Vein endothelial cell (primary cell): ENCODE measurements around the gene DAZL.

DNA sequence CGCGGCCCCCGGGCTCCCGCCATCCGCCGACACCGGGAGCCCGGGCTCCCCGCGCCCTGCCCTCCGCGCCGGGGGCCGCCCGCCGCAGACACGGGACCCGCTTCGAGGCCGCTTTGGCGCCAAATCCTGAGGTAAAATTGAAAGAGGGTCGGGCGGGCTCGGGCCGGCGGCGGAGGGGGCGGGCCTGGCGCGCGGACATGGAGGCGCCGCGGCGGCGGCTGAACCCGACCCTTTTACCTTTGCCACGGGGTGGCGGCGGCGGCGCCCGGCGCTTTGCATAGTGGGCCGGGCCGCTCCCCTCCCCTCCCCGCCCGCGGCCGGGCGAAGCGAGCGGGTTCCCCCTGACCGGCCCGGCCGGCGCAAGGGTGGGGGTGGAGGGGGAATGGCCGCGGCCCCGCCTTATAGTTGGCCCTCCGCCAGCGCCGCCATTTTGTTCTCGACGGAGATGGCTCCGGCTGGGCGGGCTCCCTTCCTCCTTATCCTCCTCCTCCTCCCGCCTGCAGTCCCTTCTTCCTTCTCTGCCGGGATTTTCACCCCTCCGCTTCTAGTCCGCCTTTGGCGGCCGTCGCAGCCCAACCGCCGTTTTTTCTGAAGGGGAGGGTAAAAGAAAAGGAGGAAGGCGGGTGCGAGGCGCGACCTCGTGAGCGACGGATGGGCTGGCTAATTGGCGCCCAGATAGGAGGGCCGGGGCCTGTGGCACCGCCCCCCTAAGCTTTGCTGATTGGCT, 556 bp downstream of the NR2C2 start:
- CAGE, long polyA plus RNA: no peak

DNA sequence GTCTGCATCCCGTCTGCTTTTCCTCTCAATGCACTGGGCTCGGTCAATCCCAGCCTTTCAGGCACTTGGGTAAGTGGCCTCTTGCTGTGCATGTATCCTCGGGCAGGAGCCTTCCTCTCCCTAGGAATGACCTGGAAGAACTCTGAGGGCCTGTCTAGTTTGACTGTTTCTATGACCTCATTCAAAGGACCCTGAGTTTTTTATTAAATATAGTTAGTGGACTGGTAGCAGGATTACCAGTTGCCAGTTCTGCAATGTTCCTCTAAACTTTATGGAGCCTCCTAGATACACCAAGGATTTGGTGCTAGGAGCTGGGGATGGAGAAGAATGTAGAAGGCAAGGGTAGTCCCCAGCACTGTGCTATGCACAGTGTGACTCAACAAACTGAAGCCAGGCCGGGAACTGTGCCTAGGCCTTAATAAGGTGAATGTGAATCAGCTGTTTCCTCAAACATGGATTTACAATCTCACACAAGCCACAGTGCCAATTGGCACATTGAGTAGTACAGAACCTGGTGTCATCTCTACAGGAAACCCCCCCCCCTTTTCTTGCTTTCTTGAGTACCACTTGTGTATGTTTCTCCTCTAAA, 32.6 kb downstream of the MRPS25 start:
- CAGE, long polyA plus RNA: no peak

- CAGE, long polyA plus RNA: no peak
These were observed 34.7 kb downstream of the SH3BP5 start for GRCh38 chr3:15297601-15298132.

DNA sequence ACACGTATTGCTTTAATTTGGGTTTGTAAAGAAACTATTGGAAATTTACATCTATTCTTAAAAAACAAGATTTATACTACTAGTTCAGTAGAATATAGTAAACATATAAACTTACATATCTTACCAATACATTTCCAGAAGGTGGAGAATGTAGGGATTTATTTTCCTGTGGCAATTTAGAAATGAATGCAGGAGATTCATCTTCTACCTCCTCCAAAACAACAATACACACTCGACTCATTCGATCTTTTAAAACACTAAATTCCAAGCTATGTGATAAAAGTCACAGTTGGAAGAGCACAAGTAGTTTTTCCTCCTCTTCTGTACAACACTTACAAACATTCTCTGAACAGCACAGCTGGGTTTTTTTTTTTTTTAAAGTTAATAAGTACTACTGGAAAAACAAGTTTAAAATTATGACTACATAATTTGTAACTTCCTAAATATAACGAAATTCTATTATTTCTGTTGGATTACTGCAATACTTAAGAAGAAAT, 1.4 kb downstream of the ANKRD28 start:
- CAGE, long polyA plus RNA: no peak

- CAGE, long polyA plus RNA: no peak
These were observed 1.1 kb downstream of the ANKRD28 start for GRCh38 chr3:15796778-15797073.

- CAGE, long polyA plus RNA: no peak
These were observed 22.9 kb downstream of the OXNAD1 start for GRCh38 chr3:16287710-16288470.

- CAGE, long polyA plus RNA: no peak
These were observed 35.9 kb downstream of the OXNAD1 start for GRCh38 chr3:16300861-16301432.

GRCh38 chr3:16377830-16378326, 112.9 kb downstream of the OXNAD1 start:
- CAGE, long polyA plus RNA: no peak

- CAGE, long polyA plus RNA: no peak
These were observed 82.2 kb downstream of the RFTN1 start for GRCh38 chr3:16431096-16431834.

- CAGE, long polyA plus RNA: no peak
These were observed 58.6 kb downstream of the RFTN1 start for GRCh38 chr3:16454591-16455588.

- CAGE, long polyA plus RNA: no peak
These were observed 1.2 kb downstream of the RFTN1 start for GRCh38 chr3:16512444-16512646.

DNA sequence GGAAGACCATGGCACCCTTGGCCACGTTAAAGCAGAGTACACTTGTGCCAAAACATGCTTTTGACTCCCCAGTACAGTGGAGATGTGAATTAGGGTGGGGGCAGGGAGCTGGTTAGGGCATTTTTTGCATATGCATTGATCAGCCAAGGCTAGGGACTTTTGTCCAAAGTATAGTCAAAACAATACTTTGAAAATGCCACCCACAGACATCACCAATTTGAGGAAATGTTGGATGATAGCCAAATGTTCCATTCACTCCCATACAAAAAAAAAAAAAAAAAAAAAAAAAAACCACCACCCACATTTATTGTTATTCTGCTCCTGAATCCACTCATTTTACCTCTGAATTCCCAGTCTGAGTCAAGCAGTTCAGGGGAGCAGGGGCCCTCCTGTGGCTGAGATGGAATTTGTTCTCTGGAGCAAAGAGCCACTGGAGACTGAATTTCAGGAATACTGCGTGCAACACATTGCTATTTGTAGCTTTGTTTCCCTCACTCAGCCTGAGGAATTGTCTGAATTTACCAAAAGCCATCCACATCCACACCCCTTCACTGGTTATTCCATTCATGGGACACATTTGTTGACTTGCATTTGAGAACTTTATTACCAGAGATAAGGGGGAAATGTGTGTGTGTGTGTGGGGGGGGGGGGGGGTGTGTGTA, 3.6 kb upstream of the RFTN1 start:
- CAGE, long polyA plus RNA: no peak

- CAGE, long polyA plus RNA: no peak
These were observed 37.4 kb upstream of the RFTN1 start for GRCh38 chr3:16550769-16551514.

- CAGE, long polyA plus RNA: no peak
These were observed at the start of gene DAZL for GRCh38 chr3:16605150-16605861. DAZL (minus strand) TSS chr3:16605423.

GRCh38 chr3:16697344-16698200, 92.3 kb upstream of the DAZL start:
- CAGE, long polyA plus RNA: no peak

DNA sequence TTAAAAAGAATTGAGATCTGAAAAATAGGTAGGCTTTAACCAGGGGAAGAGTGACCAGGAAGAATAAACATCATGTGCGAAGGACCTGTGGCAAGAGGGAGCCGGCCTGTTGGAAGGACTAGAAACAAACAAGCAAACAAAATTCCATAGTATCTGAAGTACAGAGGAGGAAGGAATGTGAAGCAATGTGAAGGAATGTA, 84.5 kb upstream of the PLCL2 start:
- CAGE, long polyA plus RNA: no peak

DNA sequence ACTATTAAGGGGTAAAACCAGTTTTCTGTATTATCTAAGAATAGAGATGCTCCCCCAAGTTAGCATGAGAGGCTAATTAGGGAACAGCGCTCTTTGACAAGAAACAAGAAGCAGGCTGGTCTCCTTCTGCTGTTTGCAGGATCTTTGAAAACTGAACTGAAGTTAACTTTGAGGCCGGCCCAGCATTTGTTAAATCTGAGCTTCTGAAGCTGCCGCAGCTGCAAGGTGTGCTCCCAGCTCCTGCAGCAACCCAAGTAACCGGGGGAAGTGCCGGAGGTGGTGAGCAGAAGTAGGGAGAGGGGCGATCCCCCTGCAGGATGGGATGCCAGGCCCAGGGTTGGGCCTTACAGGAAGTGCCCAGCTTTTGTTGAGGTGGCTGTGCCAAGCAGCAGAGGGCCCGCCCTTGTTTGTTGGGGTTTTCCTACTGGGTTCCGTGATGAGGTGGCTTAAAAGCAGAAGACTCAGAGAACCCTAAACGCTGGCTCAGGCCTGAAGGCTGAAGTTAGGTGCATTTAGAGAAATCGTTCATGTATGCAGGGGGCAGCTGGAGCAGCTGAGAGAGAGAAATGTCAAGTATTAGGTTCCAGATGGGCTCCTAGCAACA, 42.5 kb upstream of the PLCL2 start:
- CAGE, long polyA plus RNA: no peak

- CAGE, long polyA plus RNA: no peak
These were observed 5.8 kb downstream of the PLCL2 start for GRCh38 chr3:16890556-16890884.

DNA sequence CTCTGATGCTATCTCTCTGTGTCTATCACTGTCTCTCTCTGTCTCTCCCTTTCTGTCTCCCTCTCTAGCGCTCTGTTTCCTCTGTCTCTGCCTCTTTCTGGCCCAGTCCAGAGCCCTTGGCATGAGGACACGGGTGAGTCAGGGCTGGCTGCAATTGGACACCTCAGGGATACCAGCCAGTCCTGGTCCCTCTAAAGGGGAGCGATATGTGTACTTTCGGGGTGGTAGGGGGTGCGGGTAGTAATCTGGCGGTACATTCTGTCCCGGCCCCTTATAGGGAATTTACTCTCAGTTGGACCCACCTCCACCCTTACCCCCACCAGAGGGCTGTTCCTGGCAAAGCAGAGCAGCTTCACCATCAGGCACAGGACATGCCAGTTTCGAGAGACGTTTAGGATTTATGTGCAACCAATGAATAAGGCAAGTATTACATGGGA, 255.9 kb downstream of the PLCL2 start:
- CAGE, long polyA plus RNA: no peak

- CAGE, long polyA plus RNA: no peak
These were observed 415.7 kb downstream of the PLCL2 start for GRCh38 chr3:17300389-17300909.